Metastatic Pancreatic Carcinoma in the Ovary (tissue), 1 donor: Measurements from ENCODE around the genes CLPTM1, TRAPPC6A, FOSB and PPM1N.

- PRO-cap: no peak
These were observed 11.0 kb downstream of the APOC1 start for GRCh38 chr19:44925299-44925866.

- PRO-cap: bidirectional peak, plus-strand start at chr19:44955003, minus-strand start at chr19:44954926; bidirectional peak, plus-strand start at chr19:44955380, minus-strand start at chr19:44955210
These were observed at the start of gene CLPTM1 for GRCh38 chr19:44954290-44955477. TSS of gene CLPTM1 (plus strand) at chr19:44955380.

GRCh38 chr19:44955478-44956021 is 370 bp downstream of the CLPTM1 start:
- PRO-cap: no peak

GRCh38 chr19:44956683-44956945 is 1.4 kb downstream of the CLPTM1 start:
- PRO-cap: no peak

- PRO-cap: no peak
These were observed 15.7 kb downstream of the RELB start for GRCh38 chr19:45016916-45017495.

GRCh38 chr19:45068149-45068683 is 8.1 kb downstream of the ZNF296 start:
- PRO-cap: no peak

- PRO-cap: no peak
These were observed 4.2 kb downstream of the ZNF296 start for GRCh38 chr19:45071634-45072984.

DNA sequence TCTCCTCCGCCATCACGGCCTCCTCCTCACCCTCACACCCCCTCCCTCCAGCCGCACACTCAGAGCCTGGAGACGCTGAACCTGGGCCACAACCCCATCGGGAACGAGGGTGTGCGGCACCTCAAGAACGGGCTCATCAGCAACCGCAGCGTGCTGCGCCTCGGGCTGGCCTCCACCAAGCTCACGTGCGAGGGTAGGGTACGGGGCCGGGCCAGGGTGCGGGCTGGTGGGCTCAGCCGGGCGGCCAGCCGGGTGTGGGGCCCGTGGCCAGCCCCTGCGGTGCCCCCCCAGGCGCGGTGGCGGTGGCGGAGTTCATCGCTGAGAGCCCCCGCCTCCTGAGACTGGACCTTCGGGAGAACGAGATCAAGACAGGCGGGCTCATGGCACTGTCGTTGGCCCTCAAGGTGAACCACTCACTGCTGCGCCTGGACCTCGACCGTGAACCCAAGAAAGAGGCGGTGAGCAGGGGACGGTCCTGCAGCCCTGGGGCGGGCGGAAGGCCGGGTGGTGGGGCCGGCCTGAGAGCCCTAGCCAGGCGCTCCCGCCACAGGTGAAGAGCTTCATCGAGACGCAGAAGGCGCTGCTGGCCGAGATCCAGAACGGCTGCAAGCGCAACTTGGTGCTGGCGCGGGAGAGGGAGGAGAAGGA is 15.9 kb downstream of the NKPD1 start:
- PRO-cap: no peak

DNA sequence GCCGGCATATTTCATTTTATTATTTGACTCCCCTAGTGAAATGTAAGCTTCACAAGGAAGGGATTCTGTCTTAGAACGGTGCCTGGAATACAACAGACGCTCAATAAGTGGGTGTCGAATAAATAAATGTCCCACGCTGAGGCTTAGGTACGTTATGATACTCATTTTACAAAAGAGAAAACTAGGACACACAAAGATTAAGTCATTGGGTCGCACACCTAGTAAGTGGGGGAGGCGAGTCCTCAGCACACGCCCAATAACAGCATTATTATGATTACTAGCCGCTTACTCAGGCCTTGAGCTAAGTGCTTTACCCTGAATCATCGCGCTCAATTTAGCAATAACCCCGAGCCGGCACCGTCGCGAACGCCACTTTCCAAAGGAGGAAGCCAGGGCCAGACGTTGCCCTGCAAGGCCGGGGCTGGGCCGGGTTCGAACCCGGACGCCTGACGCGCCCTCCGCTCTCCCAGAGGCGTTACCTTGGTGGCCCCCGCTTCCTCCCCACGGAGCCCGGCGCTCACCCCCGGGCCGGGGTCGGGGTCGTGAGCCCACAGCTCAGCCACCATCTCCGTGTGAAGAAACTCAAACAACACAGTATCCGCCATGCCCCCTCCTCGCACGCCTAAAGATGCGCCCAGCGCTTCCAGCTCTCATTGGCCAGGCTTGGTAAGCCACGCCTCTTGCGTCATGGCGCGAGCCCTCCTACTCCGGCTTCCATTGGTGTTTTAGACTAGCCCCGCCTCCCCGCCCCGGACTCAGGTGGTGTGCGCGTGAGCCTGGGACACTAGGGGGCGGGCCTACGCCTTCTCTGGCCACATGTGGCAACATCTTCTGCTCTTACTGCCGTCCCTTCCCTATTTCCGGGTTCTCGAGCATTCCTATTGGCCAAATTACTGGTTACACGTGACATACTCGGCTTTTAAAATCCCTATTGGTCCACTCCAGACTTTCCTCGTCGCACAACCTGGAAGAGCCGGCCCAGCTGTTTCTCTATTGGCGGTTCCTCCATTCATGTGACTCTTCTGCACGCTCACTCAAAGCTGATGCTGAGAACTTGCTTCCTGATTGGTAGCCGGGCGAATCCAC is at the start of gene TRAPPC6A:
Gene TRAPPC6A, minus strand, starts transcription at position 624 of the 1,086 bp plus-strand sequence.
- PRO-cap: unidirectional peak, minus-strand start at position 624 of the sequence

DNA sequence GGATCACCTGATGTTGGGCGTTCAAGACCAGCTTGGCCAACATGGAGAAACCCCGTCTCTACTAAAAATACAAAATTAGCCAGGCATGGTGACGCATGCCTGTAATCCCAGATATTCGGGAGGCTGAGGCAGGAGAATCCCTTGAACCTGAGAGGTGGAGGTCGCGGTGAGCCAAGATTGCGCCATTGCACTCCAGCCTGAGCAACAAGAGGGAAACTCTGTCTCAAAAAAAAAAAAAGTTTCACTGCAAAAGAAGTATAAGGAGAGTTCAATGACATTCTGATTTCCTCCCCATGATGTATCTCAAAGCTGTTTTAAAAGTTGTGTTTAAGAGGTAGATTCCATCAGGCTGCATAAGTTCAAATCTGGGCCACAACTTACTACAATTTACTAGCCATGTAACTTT is 10.6 kb downstream of the MARK4 start:
- PRO-cap: no peak

DNA sequence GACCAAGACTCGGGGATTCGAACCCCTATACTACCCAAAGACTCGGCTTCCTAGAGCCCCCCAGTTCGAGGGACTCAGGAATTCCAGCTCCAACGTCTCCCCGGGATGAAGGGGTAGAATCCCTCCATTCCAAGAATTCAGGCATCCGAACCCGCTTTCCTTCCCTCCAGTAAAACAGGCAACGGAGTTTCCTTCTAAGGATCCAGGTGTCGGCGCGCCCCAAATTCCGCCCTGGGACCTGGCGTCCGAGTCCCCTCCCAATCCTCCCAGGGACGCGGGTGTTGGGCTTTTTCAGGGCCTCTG is 245 bp downstream of the PPP1R13L start:
- PRO-cap: no peak

DNA sequence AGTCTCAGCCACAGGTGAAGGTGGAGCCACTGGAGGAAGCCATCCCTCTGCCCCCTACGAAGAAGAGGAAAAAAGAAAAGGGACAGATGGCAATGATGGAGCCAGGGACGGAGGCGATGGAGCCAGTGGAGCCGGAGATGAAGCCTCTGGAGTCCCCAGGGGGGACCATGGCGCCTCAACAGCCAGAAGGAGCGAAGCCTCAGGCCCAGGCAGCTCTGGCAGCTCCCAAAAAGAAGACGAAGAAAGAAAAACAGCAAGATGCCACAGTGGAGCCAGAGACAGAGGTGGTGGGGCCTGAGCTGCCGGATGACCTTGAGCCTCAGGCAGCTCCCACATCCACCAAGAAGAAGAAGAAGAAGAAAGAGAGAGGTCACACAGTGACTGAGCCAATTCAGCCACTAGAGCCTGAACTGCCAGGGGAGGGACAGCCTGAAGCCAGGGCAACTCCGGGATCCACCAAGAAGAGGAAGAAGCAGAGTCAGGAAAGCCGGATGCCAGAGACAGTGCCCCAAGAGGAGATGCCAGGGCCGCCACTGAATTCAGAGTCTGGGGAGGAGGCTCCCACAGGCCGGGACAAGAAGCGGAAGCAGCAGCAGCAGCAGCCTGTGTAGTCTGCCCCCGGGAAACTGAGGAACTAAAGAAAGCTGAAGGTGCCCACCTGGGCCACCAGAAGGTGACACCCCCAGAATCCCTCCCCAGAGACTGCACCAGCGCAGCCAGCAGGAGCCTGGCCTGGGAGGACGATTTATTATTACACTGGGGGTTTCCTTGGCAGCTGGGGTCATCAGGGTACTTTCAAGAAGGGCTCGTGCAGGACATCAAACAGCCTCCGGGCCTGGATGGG is 2.7 kb downstream of the POLR1G start:
- PRO-cap: no peak

DNA sequence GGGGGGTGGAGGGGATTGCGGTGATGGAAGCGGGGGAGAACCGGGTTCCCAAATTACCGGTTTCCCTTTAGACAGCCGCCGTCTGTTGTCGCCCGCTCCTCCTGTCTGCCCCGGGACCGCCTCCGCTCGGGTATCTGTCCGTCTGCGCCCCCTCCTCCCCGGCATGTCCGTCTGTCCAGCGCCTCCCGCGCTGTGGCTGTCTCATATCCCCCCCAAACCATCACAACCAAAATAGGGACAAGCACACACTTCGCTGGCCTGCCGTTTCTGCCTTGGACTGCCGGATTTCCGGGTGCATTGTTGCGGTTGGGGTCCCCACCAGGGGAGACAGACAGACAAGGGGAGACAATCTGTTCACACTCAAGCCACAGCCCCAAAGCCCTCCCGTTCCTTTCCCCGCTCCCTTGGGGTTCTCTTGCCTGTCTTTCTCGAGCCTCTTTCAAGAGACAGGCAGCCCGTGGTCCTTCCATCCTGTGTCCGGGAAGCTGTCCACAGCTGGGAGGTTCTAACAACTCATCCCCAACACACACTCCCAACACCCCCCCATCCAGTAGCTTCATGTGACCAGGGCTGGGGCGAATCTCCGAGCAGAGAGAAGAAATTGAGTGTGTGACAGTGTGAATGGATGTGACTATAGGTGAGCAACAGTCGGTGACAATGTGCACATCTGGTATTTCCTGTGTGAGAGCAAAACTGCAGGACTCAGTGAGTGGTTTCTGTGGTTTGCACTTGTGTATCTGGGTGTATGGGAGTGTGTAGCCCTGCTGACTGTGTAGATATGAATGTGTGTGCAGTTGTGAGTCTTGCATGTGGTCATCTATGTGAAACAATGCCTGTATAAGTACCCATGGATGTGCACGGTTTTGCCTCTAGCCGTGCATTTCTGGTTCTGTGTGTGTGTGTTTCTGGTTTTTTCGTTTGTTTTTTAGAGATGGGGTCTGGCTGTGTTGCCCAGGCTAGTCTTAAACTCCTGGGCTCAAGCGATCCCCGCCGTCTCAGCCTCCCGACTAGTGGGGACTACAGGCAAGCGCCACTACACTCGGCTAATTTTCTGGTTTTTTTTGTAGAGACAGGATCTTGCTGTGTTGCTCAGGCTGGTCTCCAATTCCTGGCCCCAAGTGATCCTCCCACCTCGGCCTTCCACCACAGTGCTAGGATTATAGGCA is 16.4 kb upstream of the FOSB start:
- PRO-cap: no peak

DNA sequence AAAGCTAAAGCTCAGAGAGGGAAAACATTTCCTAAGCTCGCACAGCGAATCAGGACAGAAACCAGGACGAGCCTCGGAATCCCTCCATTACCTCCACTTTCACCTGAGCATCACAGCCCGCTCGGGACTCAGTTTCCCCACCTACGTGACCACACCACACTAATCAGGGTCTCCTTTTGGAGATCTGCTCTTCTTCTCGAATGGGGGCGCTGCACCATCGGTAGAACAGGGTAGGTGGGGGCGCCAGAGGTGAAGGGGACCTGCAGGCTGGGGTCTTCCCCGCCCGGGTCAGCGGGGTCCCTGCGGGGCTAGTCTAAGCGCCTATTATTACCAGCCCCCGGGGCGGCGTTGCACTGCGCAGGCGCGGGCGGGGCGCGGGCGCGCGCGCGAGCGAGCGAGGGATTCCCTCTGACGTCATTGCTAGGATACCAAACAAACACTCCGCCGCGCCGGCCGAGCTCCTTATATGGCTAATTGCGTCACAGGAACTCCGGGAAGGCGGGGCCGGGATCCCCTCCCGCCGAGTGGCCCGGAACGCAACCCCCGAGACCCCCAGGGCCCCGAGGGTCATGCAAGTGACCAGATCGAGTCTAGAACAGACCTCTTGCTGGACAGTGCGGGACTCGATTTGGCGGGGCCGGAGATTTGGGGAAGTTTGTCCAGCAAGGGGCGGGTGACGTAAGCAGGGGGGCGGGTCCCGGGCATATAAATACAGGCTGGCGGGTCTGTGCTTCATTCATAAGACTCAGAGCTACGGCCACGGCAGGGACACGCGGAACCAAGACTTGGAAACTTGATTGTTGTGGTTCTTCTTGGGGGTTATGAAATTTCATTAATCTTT is at the start of gene FOSB:
Gene FOSB, plus strand, starts transcription at position 735 of the 841 bp plus-strand sequence.
- PRO-cap: unidirectional peak, plus-strand start at position 735 of the sequence

DNA sequence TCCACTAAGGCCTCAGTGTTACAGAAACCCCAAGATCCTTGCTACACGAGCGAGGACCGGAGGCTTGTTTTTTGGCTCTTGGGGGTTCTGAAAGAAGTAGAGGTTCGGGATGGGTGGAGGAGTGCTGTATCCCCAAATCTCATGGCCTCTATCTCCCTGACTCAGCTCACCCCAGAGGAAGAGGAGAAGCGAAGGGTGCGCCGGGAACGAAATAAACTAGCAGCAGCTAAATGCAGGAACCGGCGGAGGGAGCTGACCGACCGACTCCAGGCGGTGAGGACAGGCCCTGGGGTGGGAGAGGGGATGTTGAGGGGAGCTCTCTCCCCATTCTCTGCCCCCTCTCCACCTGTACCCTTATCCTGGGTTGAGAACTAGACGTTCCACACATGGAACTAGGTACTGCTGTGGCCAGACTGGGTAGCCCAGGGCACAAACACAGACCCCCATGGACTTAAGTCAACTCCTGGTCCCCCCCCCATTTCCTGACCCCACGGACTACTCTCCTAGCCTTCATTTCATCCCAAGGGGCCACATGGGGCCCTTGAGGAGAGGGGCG is 3.3 kb downstream of the FOSB start:
- PRO-cap: no peak

GRCh38 chr19:45485231-45486585 is 11.1 kb downstream of the RTN2 start:
- PRO-cap: no peak

DNA sequence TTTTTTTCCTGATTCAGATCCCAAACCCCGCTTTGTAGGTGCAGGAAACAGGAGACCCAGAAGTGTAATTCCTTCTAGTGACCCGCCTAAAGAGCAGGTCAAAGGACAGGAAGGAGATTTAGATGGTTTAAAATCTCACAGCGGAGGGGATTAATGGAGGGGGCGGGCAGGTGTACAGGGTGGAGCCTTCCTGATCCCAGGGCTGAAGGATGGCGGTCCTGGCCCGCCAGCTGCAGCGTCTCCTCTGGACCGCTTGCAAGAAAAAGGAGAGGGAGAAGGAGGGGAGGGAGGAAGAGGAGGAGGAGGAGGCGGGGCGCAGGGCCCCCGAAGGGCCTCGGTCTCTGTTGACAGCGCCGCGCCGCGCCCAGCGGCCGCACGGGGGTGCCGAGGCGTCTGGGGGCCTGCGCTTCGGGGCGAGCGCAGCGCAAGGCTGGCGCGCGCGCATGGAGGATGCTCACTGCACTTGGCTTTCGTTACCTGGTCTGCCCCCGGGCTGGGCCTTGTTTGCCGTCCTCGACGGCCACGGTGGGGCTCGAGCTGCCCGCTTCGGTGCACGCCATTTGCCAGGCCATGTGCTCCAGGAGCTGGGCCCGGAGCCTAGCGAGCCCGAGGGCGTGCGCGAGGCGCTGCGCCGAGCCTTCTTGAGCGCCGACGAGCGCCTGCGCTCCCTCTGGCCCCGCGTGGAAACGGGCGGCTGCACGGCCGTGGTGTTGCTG is at the start of gene PPM1N:
Gene PPM1N, plus strand, starts transcription at position 180 of the 716 bp plus-strand sequence.
- PRO-cap: no peak

GRCh38 chr19:45514931-45515733 is 7.9 kb downstream of the VASP start:
- PRO-cap: no peak

DNA sequence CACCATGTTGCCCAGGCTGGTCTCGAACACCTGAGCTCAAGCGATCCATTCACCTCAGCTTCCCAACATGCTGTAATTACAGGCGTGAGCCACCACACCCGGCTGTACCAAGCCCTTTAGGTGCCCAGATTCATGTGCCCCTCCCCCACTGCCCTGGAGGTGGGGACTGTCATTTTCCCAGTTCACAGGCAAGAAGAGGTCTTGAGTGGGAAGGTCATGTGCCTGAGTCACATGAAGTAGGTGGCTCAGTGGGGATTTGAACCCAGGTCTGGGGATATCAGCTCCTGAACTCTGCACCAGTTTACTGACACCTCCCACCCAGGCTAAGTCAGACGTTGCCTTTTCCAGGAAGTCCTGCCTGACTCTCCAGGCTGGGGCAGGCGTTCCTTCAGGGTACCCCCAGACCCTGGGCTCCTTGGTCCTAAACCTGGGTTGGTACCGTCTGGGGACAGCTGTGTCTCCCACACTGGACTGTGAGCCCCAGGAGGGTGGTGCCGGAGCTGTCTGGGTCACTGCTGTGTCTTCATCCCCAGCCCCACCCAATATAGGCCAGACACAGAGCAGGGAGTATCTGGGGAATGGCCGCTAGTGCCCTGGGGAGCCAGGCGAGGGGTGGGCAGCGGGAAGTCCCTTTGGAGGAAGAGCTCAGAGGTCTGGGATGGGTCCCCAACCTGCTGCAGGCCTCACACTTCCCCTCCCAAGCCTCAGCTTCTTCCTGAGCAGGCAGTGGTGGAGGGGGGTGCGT is 8.6 kb downstream of the VASP start:
- PRO-cap: no peak

DNA sequence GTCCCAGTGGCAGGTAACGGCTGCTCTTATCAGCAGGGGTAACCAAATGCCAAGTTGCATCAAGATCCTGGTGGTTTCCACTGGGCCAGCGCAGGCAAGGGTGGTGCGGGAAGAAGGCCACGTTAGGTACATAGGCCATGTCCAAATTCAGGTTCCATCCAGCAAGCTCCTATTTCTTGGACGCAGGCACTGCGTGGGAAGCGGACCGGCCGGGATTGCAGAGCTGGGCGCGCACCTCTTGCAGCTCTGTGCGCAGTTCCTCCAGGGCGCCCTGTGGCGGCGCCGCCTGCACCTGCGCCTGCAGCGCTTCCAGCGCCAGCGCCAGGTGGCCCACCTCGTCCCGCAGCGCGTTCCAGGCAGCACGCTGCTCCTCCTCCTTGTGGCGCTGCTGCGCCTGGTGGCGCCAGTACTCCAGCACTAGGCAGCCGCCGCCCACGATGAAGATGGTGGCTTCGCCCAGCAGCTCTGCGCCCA is 31.2 kb downstream of the OPA3 start:
- PRO-cap: no peak